ENCODE results near the genes DIS3L and TIPIN.

DNA sequence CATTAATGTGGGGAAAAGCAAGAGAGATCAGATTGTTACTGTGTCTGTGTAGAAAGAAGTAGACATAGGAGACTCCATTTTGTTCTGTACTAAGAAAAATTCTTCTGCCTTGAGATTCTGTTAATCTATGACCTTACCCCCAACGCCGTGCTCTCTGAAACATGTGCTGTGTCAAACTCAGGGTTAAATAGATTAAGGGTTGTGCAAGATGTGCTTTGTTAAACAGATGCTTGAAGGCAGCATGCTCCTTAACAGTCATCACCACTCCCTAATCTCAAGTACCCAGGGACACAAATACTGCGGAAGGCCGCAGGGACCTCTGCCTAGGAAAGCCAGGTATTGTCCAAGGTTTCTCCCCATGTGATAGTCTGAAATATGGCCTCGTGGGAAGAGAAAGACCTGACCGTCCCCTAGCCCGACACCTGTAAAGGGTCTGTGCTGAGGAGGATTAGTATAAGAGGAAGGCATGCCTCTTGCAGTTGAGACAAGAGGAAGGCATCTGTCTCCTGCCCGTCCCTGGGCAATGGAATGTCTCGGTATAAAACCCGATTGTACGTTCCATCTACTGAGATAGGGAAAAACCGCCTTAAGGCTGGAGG is 58.3 kb downstream of the DENND4A start:
- RRBS = no CpG with 5 or more reads among the region's 12 CpGs

DNA sequence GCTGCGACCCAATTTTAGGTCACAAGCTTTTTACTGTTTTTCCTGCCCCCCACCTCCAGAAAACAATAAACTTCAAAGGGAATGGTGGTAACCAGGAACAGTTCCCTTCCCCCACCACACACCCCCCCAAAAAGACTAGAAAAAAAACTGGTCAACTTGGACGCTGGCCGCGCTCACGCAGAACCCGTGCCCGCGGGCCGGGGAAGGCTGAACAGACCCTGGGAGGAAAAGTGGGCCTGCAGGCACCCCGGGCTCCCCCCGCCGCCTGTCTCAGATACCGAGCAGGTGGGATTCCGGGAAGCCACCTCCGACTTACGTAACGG is 791 bp downstream of the DENND4A start:
- RRBS = 2% methylated on average over 6 of the region's 17 CpGs

- RRBS = no CpG with 5 or more reads among the region's 3 CpGs
These were observed 37.0 kb upstream of the DENND4A start for GRCh38 chr15:65829131-65829462.

- RRBS = no CpG with 5 or more reads among the region's 1 CpG
These were observed 6.4 kb upstream of the RAB11A start for GRCh38 chr15:65862872-65863301.

DNA sequence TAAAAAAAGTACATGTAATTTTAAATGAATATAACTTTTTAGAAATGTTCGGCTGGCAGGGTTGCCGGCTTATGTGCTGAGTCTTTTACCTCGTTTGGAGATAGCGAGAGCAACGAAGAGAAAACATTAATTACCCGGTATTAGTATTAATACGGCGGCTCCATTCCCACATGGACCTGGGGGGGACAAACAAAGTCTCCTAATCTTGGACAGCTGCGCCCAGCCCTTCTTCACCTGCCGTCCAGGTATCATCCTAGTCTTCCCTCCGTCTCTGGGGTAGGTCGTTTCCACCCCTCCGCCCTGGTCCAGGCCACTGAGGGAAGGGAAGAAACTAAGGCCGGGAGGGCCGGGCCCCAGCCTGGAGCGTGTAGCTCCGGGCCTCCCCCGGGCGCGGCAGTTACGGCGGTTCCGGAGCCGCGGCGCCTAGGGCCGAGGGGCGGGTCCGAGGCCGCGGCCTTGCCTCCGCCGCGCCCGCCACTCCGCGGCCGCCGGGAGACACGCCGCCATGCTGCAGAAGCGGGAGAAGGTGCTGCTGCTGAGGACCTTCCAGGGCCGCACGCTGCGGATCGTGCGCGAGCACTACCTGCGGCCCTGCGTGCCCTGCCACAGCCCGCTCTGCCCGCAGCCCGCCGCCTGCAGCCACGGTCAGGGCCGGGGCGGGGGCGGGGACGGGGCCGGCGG is at the start of gene DIS3L:
DIS3L (plus strand) TSS at position 477 of the 681 bp plus-strand sequence.
- RRBS = under 1% methylated on average over 20 of the region's 61 CpGs

GRCh38 chr15:66356519-66357365 is at the start of gene TIPIN:
Gene TIPIN (minus strand): TSS chr15:66356685.
- RRBS = no CpG with 5 or more reads among the region's 45 CpGs

DNA sequence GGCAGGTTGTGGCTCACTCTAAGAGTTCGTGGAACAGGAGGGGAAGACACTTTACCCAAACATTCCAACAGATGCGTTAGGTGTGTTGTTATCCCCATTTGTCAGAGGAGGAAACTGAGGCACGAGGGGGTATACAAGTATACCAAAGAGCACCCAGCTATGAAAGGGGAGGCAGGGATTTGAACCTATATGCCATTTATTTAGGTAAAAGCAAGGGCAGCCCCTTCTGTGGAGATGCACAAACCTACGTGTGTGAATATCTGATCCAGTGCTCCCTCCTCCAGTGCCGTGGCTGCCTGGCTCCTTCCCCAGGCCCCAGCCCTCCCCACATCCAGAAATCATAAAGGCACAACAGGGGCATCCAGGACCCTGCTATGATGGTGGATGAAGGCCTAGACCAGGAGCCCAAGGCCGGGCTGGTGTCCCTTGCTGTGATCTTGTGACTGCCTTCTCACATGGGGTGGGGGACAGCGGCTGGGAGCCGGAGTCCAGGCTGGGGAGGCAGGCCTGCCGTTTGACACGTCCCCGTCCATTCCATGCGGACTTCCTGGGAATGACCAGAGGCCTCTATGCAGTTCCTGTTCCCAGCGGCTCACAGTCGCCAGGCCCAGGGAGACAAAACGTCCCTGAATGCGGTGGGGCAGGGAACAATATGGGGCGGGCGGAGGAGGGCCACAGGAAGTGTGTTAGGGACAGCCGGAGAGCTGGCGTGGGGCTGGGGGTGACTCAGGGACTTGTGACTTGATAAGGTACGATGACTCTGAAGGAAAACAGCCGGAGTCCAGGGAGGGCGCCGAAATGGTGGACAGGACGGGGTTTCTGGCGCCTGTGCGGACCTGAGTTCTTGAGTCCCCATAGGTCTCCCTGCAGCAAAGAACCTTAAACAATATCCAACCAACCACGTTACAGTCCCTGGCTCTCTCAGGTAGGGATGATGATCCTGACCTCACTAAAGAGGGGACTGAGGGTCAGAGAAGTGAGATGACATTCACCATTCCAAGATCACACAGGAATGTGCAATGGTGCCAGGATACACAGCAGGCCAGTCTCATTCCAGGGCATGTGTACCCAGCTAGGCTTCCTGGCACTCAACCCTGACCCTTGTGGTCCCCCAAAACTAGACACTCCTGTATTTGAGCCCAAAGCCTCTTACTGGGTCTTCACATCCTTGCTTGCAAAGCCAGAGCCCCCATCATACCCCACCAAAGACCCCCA is 40.6 kb upstream of the SMAD6 start:
- RRBS = 70% methylated on average over 7 of the region's 28 CpGs

GRCh38 chr15:66671441-66672009 is 30.5 kb upstream of the SMAD6 start:
- RRBS = no CpG with 5 or more reads among the region's 13 CpGs

DNA sequence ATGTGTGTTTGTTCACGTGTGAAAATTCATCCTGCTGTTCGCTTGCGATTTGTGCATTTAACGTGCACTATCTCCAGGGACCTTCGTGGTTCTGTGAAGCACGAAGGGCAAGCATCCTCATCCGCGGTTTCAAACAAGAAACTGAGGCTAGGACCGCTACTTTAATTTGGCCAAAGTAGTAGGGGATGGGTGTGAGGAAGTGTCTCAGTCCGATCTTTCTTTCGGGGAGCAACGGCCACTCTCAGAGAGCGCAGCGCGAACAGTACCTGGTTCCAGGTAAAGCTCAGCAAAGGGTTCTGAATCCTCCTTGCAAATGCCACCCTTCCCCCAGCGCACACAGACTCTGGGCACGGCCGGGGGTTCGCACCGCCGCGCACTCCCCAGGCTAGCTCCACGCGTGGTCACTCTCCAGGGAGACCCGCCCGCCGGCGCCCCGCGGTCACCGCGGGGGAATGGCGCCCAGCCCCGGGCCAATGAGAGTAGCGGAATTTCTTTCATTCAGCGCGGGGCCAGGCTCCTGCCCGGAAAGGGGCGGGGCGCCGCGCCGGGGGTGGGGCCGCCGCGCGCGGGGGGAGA is 1.4 kb upstream of the SMAD6 start:
- RRBS = 2% methylated on average over 27 of the region's 48 CpGs

- RRBS = 5% methylated on average over 15 of the region's 58 CpGs
These were observed 140.0 kb downstream of the SMAD6 start for GRCh38 chr15:66841837-66842697.

DNA sequence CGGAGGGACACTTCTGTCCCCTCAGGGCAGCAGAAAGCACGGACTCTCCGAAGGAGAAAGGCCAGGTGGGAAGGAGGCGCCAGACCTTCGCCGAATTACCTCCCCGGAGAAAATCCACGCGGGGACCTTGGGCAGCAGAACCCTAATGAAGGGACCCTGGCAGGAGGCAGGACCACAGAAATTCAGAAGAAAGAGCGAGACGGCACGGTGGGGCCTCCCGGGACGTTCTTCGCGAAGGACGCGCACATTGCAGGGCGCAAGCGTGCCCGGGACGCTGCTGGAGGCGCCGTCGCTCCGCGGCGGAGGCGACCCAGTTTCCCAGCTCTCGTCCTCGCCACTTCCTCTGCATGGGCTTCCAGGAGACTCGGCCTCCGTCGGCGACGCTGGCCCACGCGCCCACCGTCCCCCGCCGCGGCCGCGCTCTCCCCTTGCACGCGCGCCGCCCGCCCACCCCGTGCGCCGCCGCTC is 31.9 kb upstream of the SMAD3 start:
- RRBS = 11% methylated on average over 12 of the region's 53 CpGs

- RRBS = no CpG with 5 or more reads among the region's 2 CpGs
These were observed 25.7 kb upstream of the SMAD3 start for GRCh38 chr15:67039798-67040035.

DNA sequence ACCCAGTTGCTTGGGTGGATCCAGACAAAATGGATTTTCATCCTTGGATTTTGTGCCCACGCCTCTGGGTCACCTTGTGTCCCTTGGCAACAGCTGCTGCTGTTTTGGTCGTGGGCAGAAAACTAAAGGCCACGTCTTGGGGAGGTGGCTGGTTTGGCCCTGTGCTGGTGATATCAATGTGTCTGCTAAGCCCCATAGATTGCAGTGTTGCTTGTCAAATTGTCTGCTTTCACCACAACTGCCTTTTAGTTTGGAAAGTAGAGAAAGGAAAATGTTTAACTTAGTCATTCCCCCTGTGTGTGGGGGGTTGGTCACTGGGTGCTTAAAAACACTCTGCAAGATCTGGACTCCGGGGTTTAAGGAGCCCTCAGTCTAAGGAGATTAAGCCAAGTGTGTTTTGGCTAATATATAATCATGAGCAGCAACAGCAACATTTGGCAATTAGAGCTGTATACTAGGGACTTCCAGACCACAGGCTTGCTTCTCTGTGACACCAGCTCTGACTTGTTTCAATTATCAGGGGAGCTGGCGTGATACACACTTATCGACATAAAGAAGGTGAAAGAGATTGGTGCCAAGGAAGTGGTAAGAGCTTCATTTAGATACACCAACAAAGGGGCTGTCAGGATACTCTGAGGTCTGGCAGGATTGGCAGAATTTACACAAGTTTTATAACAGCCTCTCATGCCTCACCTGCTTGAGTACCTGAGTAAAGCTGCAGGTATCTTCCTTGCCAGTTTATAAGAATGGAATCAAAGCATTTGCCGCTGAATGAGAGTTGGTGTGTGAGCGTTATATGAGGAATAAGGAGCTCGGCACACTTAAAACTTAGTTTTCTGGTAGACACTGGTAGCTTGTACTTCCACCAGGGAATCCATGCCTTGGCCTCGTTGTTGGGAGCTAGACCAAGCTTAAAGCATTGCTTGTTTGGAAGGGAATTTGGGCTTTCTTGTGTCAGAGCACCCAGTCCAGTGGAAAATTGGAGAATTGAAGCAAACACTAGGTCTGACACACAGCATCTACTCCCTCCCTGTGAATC is 3.6 kb downstream of the SMAD3 start:
- RRBS = no CpG with 5 or more reads among the region's 10 CpGs

DNA sequence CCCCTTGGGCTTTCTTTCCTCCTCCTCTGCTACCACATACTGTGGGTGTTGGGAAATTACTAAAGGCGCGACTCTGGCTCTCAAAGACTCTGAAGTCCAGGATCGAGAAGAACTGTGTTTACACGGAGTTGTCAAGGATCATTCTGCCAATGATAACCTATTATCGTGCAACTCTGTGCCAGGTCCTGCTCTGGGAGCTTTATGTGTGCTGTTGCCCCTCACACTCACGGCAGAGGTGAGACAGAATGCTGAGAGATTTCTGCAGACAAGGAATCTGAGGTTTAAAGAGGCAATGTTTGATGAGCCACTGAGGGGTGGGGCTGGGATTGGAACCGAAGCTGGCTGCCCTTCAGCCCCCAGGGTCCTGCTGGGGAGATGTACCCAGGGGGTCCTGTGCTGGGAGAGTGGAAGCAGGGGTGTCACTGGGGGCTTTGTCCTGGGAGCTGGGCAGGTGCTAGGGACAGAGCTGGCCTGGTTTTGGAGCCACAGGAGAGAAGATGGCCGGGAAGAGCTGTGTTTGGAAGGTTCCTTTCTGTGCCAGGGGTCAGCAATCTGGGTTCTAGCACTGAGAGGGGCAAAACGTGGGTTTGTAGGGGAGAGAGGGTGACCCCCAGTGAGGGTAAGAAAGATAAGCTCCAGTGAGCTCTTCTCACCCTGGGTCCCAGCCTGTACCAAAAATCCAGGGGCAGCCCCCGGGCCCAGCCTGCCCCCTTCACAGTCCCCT is 69.4 kb downstream of the SMAD3 start:
- RRBS = no CpG with 5 or more reads among the region's 10 CpGs

- RRBS = no CpG with 5 or more reads among the region's 22 CpGs
These were observed 86.1 kb downstream of the AAGAB start for GRCh38 chr15:67168158-67169007.

DNA sequence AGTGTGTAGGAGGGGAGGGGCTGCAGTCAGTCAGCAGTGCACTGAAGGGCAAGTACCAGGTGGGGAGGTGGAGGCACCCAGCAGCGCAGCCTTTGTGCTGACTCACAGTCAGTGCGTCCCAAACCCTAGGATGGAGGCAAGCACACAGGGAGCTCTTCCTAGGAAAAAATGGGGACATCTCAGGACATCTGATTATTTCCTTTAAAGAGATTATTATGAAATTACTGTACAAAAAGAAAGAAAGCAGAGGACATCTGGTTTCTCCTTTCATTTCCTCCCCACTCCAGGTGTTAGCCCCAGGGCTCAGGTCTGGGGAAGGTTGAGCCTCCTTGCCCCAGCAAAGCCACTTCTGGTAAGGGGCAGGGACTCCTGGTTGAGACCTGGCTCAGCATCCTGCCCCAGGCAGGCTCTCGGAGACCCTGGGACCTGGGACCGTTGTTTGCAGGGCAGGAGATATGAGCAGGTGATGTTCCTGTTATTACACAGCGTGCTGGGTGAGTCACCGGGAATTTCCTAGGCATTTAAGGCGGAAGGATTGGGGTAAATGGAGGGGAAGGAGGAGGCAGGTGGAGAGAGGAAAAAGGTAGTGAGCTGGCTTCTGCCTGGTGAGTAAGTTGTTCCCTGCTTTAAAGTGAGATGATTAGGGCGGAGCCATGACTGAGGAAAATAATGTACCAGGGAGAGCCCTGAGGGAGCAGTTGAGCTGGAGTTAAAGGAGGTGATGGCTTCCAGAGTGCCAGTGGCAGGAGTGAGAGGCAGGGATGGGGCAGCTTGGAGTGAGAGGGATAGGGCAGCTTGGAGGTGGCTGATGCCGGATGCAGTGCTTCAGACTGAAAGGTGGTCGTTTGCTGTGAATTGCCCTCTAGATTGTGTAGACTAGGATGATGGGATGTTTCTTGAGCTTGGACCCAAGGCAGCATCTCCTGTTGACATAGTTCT is 79.6 kb downstream of the AAGAB start:
- RRBS = 14% methylated on average over 2 of the region's 10 CpGs

DNA sequence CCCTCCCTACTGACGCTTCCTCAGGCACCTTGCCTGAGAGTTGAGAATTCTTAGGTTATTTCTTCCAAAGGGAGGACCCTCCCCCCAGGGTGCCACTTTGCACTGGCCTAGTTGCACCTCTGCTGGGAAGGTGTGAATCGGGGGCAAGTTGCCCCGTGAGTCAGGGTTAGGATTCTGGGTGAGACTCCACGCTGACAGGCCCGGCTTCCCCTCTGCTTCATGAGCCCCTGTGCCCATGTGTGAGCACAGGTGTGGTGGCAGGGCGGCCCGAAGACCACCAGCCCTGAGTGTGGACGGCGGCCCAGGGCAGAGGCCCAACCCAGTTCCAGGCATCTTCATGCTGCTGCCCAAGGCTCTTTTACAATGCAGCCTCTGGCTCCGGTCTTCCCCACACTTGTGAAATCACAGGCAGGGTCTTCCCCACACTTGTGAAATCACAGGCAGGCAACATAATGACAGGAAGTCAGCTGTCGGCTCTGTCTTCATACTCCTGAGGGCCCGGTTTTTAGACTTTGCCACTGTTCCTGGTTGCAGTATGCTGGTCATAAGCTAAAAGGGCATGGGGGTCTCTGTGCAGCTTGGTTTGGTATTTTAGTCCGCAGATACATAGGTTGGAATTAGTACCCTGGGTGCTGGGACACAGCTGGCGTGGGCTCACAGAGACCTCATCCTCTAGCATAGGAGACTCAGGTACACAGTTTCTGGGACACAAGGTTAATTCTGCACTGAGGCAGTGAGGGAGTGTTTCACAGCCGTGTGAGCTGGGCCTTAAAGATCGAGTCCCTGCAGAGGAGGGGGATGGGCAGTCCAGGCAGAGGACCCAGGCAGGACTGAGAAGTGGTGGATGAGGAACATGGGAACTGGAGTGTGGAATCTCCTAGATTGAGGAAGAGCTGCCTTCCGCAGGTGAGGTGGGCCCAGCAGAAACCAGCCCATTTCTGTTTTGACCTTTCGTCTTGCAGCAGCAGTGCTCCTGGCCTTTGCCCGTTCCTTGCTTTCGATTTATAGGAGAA is 78.7 kb downstream of the AAGAB start:
- RRBS = no CpG with 5 or more reads among the region's 20 CpGs

DNA sequence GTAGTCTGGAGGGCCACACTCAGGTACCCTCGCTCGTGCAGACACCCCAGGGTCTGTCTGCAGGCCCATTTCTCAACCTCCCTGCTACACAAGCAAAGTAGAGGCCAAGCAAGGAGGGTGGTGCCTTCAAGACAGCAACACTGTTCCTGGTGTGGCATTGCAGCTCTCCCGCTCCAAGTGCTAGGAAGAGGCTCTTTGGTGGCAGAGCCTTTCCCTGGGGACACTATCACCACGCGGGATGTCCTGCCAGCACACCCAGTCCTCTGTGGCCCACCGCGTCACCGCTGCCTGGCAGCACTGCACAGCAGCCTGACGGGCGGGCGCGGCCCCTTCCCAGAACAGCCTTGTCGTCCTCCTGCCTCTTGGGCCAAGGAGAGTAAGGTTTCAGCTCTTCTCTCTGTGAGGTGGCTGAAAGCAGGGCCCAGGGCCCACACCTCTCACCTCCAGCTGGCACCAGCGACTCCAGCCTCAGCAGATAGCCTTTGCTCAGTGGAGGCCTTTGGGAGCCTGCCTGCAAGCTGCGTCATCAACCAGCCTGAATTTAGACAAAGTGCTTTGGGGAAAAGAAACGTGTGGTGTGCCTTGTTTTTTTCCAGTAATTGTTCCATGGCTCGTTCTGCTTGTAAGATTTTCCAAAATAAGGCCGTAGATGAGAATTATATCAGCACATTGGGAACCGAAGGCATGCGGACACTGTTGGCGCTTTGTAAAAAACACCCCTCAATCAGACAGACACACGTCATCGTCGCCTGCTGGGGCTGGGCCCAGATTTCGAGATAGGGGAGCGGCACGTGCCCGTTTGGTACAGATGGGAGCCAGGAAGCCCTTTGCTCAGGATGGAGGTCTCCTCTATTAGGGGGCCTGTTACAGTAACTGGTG is 65.0 kb downstream of the AAGAB start:
- RRBS = no CpG with 5 or more reads among the region's 28 CpGs

- RRBS = no CpG with 5 or more reads among the region's 8 CpGs
These were observed 89.3 kb downstream of the SKOR1 start for GRCh38 chr15:67914337-67915378.

GRCh38 chr15:67915379-67916090 is 90.2 kb downstream of the SKOR1 start:
- RRBS = no CpG with 5 or more reads among the region's 7 CpGs